Pulmonary artery (tissue), 1 donor: Measurements from ENCODE around the gene DUSP7.

DNA sequence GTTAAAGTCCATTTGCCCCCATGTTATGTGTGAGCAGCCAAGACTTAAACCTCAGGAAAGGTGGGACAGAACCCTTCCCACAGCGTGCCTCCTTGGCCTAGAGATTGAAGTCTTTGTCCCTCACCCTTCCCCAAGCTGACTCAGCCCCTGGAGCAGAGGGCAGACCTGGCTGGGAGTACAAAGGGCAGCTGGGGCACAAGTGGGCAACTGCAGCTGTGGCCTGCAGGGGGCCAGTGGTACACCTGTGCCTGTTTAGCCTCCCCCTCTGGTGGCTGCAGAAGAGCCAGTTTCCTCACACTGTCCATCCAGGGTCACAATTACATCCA, 963 bp upstream of the ACY1 start:
- PRO-cap, result no peak

- PRO-cap, result no peak
These were observed 10.0 kb upstream of the RPL29 start for GRCh38 chr3:52005294-52006425.

- PRO-cap, result no peak
These were observed 27.0 kb upstream of the RPL29 start for GRCh38 chr3:52022403-52023315.

DNA sequence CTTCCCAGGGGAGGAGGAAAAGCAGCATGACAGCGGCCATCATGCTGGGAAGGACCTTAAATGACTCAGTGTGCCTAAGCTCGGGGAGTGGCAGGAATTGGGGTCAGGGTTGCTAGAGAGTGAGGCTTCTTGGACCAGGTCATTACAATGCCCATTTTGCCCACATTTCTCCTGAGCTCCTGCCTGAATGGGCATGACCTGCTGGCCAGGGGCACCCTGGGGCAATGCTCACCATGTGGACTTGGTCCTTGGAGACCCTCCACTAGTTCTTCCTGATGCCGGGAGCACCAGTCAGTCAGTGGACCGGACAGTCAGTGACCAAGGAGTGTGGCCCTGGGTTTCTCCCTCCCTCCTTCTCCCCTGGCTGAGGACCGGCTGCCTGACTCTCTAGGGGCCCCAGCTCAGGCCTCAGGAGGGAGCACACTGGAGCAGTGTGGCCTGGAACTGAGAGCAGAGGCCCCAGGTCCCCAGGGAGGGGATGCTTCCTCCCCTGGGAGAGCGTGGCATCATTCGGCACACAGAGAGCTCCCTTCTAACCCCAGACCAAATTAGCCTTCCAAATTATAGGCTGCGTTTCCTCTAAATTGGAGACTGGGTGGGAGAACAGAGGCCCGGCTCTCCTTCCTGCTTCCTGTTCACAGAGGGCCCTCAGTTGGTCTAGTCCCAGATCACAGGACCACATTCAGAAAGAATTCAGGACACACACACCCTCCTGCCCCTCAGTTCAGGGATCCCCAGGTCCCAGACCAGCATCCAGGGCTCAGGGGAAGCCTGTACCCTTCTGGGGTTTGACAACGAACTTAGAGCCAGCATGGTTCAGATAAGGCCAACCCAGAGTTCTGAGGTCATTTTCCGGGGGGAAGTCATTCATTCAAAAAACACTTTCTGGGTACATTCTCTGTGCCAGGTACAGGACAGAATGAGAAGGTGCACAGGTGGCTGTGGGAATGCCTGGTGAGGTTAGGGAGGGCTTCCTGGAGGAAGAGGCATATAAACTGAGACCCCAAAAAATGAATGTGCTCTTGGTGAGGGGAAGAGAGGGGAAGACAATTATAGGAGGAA, 28.2 kb upstream of the RPL29 start:
- PRO-cap, result no peak

DNA sequence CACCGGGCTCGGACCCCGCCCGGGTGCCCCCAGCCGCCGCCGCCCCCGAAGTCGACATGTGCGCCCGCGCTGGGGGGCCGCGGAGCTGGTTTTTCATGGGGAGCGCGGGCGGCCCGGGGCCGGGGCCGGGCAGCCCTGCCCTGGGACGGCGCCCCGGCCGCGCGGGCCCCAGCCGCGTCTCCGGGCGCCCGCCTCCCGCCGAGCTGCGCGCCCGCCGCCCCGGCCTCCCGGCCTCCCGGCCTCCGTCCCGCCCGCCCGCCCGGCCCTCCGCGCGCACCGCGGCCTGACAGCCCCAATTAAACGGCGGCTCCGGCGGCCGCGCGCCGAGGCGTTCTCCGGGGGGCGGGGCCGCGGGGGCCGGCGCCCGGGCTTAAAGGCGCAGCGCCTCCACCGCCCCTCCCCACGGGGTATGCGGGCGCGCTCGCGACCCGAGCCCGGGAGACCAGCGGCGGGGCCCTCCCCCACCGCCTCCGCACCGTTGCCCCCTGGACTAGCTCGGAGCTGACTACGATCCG, at the start of gene DUSP7:
Gene DUSP7, minus strand, starts transcription at position 302 of the 515 bp plus-strand sequence.
- PRO-cap, result bidirectional peak, plus-strand start at position 437 of the sequence, minus-strand start at position 298 of the sequence

GRCh38 chr3:52056909-52058107, 937 bp upstream of the DUSP7 start:
- PRO-cap, result bidirectional peak, plus-strand start at chr3:52057568, minus-strand start at chr3:52057314

GRCh38 chr3:52070732-52071280, 14.4 kb upstream of the DUSP7 start:
- PRO-cap, result unidirectional peak, minus-strand start at chr3:52070923

DNA sequence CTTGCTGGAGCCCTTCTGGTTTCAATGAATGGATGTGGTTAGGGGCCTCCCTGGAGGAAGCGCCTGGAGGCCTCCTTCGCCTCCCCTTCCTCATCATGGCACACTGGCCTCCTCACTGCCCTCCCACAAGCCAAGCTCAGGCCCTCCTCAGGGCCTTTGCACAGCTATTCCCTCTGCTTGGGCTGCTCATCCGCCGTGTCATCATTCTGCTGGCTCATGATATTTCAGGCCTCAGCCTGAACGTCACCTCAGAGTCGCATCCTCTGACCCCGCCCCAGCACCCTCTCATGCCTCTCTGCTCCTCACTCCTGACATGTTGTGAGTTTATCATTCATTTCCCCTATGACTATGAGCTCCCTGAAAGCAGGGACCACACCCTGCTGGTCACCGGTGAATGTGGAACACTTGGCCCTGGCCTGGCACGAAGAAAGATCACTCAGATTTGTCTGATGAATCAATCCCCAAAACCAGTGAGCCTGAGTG, 20.7 kb upstream of the POC1A start:
- PRO-cap, result no peak

GRCh38 chr3:52243748-52244784, 1.5 kb upstream of the PPM1M start:
- PRO-cap, result no peak

GRCh38 chr3:52248845-52249412, 3.4 kb downstream of the PPM1M start:
- PRO-cap, result no peak

DNA sequence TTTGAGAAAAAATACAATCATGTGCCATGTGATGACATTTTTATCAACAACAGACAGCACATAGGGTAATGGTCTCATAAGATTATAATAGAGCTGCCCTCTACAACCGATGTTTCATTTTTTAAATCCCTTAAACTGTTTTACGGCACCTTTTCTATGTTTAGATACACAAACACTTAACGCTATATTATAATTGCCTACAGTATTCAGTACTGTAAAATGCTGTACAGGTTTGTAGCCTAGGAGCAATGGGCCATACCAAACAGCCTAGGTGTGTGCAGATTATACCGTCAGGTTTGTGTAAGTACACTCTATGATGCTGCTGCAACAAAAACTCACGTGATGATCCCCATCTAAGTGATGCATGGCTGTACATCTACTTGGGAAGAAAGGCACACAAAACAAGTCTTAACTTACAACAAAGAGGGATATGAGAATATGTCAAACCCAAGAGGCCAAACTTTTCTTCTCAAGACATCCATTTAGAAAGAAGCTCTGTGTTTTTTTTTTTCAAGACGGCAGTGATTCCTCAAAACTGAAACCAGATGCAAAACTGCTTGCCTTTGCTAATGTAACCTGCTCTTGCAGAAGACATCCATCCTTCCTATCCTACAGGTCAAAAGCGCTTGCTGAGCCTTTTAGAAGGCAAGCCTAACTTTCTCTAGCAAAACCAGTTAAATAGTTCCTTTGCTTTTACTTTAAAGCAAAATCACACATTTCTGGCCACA, 7.2 kb downstream of the WDR82 start:
- PRO-cap, result no peak

DNA sequence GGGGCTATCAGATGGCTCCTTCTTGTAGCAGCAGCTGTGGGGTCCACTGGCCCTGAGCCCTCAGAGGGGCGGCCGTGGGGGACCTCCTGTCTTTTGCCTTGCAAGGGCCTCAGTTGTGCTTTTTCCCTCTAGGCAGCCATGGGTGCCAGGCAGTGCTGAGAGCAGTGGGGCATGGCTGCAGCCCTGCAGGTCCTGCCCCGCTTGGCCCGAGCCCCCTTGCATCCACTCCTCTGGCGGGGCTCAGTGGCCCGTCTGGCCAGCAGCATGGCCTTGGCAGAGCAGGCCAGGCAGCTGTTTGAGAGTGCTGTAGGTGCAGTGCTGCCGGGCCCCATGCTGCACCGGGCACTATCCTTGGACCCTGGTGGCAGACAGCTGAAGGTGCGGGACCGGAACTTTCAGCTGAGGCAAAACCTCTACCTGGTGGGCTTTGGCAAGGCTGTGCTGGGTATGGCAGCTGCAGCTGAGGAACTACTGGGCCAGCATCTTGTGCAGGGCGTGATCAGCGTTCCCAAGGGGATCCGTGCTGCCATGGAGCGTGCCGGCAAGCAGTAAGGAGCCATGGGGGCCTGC, 2.6 kb downstream of the GLYCTK start:
- PRO-cap, result no peak

DNA sequence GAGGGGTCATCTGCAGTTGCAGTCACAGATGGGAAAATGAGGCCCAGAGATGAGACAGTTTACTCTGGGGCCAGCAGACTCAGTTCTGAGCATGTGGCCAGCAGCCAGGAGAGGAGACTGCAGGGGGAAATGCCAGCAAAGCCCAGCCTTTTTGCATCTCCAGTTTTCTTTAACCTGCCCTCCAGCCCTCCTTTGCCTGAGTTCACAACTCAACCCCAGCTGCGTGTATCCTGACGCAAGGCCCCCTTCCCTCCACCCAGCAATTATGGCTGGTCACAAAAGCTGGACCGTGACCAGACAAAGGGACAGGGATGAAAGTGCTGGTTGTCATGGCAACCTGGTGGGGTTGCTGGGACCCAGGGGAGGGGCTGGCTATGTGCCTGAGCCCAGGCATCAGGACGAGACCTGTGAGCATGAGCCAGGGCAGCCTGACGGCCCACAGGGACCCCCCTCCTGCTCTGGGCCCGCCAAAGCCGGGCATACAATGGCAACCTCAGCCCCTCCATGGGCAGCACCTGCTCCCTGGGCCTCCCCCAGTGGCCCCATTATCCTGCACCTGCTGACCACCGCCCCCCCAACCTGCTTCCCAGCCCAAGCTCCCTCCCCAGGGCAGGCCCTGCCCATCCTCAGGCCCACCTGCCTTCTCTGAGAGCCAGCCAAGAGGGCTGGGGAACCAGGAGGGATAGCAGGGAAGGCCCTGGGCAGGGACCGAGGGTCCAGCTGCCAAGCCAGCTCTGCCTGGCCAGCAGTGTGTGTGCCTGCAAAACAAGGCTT, 4.5 kb upstream of the DNAH1 start:
- PRO-cap, result no peak

- PRO-cap, result no peak
These were observed 8.3 kb downstream of the BAP1 start for GRCh38 chr3:52401221-52402106.

- PRO-cap, result unidirectional peak, plus-strand start at chr3:52509416
These were observed 13.9 kb downstream of the STAB1 start for GRCh38 chr3:52509080-52509496.

GRCh38 chr3:52529684-52530630, 3.7 kb downstream of the NT5DC2 start:
- PRO-cap, result no peak

DNA sequence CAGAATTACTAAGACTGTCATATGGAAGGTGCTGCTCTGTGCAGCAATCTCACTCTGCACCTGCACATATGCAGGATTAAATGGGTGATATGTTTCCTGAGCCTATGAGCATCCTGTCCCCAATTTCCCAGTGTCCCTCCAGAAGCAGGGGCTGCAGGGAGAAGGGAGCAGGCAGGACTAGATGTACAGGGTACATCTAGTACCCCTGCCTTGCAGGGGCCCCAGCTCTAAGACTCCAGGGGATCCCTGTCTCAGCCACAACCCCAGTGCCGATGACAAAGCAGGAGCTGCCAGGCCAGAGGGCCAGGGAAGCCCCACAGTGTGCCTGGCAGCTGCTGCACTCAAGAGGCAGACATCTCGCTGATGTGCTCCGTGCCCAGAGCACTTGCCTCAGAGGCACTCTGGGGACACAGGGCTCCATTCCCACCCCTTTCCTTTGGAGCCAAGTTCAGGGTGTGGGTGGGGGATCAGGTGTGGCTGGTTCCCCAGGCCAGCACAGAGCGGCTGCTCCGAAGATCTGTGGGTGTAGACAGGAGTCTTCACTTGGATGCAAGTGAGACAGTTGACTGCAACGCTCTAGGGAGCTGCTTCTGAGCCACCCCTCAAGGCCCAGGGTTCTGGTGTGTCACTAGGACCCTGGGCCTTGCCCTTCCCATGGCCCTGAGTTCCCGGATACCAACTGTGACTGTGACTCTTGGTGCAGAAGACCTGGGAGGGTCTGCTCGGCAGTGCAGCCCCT, 2.8 kb downstream of the NT5DC2 start:
- PRO-cap, result no peak

- PRO-cap, result no peak
These were observed 58.6 kb downstream of the UQCC5 start for GRCh38 chr3:52594976-52595502.

DNA sequence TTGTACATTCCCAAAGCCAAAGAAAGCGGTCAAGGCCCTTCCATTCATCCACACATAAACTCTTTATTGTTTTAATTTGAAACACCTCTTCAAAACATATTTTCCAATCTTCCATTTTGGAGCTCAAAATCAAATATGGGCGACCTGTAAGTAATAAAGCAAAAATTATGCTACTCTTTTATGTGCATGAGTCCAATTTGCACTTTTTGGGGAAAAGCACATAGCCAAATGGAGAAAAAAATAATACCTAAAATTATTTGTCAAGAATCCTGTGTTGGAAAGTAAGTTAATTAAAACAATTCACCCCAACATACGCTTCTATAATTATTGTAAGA, 1.1 kb upstream of the GNL3 start:
- PRO-cap, result no peak

- PRO-cap, result no peak
These were observed 1.7 kb downstream of the SPCS1 start for GRCh38 chr3:52707253-52708308.